H1 (cell line): ENCODE results near the gene PODXL.

DNA sequence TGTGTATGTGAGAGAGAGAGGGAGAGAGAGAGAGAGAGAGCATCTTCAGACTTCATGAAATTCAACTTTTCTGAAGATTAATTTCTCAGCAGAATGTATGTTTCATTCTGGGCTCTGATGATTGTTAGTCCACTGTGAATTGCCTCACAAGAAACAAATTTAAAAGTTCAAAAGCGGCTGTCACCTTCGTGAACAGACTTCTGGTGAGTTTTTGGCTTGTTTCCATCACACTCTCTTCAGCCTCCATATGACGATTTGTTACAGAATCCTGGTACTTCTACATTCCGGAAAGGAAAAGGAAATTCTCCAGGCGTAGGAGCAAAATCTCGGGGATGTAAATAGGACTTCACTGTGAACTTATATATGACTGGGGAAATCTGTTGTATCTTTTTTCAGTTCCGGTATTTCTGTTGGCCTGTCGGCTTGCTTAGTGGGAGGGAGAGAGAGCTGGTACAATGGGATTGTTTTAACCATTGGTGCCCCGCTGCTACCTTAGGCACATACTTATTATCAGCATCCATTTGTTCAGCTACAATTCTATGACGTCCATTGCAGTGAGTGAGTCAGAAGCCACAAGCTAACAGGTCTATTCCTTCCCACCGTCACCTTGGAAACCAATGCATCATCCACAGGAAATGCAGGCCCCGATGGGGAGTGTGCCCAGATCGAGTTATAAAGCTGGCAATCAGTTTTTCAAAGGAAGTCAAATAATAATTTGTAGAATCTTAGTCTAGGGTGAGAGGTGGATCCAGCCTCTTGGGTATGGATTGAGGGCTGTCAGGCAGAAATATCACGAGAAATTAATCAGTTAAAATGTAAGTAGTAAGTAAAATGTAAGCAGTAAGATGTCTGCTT is 92.1 kb upstream of the MKLN1 start:
- RRBS = no CpG with 5 or more reads among the region's 14 CpGs
CAGE:
- cytosol, long polyA plus RNA = no peak
- long polyA plus RNA = no peak
- nucleus, long polyA plus RNA = no peak

DNA sequence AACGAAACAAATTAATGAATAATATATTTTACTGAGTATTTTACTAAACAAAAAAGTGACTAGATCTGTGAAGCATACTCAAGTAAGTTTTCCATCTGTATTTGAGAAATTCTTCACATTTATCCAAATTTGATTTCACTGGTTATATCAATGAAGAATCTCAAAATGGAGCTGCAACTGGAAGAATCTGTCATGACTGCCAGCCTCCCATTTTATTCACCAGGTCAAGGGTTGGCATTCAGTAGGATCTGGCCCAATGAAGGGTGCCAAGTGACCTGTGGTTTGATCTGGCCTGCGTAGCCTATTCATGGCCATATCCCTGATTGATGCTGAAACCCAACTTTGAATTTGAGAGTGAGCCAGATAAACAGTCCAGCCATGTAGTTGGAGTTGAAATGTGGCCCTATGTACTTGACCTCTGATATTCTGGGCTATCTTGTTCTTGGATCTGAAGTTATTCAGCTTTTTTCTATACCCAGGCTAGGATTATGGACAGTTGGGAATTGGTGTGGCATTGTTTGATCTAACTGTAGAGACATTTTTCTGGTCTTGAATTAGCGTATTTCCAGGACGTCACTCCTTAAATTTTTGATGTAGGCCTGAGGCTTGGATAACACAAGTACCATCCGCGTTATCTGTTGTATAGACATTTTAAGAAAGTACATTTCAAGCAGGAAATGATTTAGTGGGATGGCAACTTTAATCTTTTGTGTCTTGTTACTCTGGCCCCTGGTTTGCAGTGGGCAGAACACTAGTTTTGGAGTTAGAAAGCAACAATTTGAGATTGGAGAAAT is 1.6 kb downstream of the MKLN1 start:
- RRBS = no CpG with 5 or more reads among the region's 6 CpGs
CAGE:
- cytosol, long polyA plus RNA = no peak
- long polyA plus RNA = no peak
- nucleus, long polyA plus RNA = no peak

DNA sequence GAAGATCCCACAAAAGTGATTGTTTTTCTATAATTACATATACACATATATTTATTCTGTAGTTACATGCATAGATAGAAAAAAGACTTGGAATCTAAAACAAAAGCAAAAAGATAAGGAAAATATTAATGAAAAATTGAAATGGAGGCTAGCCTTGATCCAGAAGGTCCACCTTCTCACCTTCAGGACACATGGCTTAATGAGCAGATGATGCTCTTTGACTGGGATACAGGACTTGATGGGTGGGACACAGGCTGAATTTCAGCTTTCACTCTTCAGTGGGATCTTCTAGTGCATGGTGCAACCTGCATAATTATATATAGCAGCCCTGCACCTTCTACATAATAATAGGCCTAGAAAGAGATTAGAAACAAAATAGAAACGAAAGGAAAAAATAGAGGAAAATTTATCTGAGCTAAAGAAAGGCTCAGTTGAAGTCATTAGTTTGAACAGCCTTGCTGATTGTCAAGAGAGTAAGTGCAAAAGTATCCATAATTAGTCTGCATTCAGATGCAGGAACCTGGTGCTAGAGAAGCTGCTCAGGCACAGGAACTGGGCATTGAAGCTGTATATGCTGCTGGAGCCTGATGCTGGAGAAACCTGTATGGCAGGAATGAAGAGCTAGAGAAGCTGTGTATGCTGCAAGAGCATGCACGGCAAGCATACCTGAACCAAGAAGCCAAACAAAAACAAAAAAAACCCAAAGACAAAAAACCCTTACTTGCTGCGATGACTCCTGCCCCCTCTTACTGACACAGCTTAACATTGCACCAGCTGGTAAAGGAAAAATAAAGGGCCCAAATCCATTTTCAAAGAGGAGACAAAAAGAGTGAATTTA is 19.3 kb downstream of the MKLN1 start:
- RRBS = no CpG with 5 or more reads among the region's 3 CpGs
CAGE:
- cytosol, long polyA plus RNA = no peak
- long polyA plus RNA = no peak
- nucleus, long polyA plus RNA = no peak

GRCh38 chr7:131489032-131490034 is 67.1 kb downstream of the PODXL start:
- RRBS = no CpG with 5 or more reads among the region's 6 CpGs
CAGE:
- cytosol, long polyA plus RNA = no peak
- long polyA plus RNA = no peak
- nucleus, long polyA plus RNA = no peak

DNA sequence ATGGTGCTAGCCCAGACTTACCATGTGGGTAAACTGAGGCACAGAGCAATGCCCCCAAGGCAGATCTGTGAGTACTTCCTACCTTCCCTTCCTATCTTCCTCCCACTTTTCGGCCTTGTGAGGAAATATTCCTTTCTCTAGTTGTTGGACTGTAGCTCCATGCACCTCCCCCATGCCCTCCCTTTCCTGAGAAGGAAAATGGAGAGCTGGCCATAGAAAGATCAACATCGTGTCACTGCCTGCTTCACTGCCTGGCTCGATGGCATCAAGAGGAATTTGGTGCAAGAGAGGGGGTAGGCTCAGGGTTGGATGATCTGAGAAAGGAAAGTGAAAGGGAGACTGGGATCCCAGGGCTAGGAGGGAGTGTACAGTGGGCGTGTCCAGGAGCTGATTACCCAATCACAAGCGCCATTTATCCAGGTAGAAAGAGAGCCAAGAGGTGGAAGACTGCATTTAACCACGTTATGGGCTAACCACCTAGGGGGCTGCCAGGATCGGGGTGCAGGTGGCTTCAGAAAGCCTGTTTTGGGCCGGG is 10.4 kb downstream of the PODXL start:
- RRBS = no CpG with 5 or more reads among the region's 8 CpGs
CAGE:
- cytosol, long polyA plus RNA = no peak
- long polyA plus RNA = no peak
- nucleus, long polyA plus RNA = no peak

GRCh38 chr7:131555706-131556710 is at the start of gene PODXL:
Gene PODXL (minus strand): TSS chr7:131556628.
- RRBS = 1% methylated on average over 17 of the region's 107 CpGs
CAGE:
- cytosol, long polyA plus RNA = start-site peak on the minus strand at chr7:131556443-131556657, 7,839 reads
- long polyA plus RNA = start-site peak on the minus strand at chr7:131556371-131556631, 3,076 and 3,183 reads in 2 replicates
- nucleus, long polyA plus RNA = start-site peak on the minus strand at chr7:131556533-131556631, 5,095 reads

DNA sequence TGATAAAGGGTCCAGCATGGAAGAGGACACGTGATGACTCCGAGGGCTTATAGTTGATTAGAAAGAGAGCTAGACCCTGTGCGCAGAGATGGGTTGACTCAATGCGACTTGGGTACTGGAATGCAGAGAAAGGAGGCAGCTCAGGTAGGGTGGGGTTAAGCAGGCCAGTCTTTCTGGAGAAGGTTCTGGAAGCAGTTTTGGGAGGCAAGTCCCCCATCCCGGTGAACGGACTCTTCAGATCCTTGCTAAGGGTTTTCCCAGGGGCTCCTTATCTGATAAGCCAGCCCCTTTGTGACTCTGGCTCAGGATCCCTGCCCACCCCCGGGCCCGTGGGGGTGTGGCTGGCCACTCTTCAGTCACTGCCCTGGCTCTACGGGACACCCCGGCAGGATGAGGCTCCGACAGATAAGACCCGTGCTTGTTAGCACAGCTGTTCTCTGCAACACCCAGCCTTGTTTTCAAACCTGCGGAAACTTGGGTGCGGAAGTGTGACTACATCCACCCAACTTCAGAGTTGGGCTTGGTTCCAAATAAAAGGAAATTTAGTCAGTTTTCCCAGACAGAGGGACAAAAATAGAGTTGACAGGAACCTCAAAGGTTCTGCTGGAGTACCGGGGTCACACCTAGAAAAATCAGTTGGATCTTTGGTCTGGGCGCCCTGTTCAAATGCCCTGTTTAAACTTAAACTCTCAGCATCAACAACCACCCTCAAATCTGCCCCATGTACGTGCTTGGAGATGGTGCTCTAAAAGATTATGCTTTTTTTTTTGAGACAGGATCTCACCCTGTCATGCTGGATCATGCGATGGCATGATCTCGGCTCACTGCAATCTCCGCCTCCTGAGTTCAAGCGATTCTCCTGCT is 66.8 kb upstream of the PODXL start:
- RRBS = 87% methylated on average over 6 of the region's 21 CpGs
CAGE:
- cytosol, long polyA plus RNA = no peak
- long polyA plus RNA = no peak
- nucleus, long polyA plus RNA = no peak

DNA sequence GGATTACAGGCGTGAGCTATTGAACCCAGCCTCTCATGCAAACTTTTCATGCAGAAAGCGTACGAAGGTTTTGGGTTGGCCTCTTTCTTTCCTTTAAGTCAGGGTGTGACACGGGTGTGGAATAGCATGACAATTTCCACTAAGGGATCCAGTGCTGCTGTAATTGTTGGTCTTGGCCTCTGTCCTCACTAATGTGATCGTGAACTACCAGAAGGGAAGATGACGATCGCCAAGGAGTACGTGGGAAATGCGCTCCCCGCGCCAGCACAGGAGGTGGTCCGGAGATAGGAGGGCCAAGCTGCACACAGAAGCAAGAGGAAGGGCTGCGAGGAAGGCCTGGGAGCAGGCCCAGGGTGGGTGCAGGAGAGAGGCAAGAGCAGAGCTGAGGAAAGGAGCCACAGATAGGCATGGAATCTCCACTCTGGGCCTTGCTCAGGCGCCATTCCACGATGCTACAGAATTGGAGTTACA is 79.7 kb upstream of the PODXL start:
- RRBS = no CpG with 5 or more reads among the region's 15 CpGs
CAGE:
- cytosol, long polyA plus RNA = no peak
- long polyA plus RNA = no peak
- nucleus, long polyA plus RNA = no peak

DNA sequence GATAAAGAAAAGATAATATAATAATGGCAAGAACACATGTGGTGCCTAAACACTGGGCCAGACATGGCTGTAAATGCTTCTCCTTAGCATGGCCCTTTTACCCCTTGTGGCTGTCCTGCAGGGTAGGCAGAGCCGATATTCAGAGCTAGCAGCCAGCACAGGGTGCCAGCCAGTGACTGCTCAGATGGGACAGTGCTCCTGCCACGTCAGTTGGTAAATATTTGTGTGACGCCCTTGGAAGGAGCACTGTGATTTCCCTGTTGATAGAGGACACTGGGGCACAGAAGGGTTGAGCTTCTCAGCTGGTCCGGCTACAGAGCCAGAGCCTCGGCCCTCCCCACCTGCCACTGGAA is 351.1 kb downstream of the PLXNA4 start:
- RRBS = no CpG with 5 or more reads among the region's 5 CpGs
CAGE:
- cytosol, long polyA plus RNA = no peak
- long polyA plus RNA = no peak
- nucleus, long polyA plus RNA = no peak

- RRBS = no CpG with 5 or more reads among the region's 10 CpGs
CAGE:
- cytosol, long polyA plus RNA = no peak
- long polyA plus RNA = no peak
- nucleus, long polyA plus RNA = no peak
Measured at GRCh38 chr7:132393689-132394355, 182.4 kb downstream of the PLXNA4 start.

GRCh38 chr7:132434123-132434562 is 142.1 kb downstream of the PLXNA4 start:
- RRBS = no CpG with 5 or more reads among the region's 4 CpGs
CAGE:
- cytosol, long polyA plus RNA = no peak
- long polyA plus RNA = no peak
- nucleus, long polyA plus RNA = no peak

DNA sequence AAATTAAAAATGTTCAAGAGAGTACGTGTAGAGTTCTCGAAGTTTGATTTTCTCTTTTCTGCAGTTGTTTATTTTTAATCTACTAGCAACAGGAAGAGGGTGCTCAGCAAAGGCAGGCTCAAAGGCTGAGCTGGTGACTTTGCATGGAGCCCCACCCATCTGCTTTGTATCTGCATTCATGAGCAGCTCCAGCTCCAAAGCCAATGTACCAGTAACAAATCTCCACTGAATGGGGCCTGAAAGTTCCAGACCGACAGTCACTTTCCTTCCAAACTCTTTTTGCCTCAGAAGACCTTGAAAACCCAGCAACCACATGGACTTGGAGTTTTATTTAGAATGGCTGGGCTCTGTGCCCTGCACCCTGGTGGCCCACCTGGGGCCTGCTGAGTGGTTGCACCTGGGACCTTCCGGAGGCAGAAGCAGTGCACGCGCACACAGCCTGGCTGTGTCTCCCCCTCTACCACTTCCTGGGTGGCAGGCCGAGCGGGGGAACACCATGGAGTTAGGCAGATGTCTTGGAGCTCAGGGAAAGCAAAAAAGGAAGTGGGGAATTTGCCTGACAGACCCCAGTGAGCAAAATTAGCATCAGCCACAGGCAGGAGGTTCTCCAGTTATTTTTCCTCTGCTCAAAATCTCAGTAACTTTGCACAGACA is 195.1 kb upstream of the PLXNA4 start:
- RRBS = no CpG with 5 or more reads among the region's 8 CpGs
CAGE:
- cytosol, long polyA plus RNA = no peak
- long polyA plus RNA = no peak
- nucleus, long polyA plus RNA = no peak

DNA sequence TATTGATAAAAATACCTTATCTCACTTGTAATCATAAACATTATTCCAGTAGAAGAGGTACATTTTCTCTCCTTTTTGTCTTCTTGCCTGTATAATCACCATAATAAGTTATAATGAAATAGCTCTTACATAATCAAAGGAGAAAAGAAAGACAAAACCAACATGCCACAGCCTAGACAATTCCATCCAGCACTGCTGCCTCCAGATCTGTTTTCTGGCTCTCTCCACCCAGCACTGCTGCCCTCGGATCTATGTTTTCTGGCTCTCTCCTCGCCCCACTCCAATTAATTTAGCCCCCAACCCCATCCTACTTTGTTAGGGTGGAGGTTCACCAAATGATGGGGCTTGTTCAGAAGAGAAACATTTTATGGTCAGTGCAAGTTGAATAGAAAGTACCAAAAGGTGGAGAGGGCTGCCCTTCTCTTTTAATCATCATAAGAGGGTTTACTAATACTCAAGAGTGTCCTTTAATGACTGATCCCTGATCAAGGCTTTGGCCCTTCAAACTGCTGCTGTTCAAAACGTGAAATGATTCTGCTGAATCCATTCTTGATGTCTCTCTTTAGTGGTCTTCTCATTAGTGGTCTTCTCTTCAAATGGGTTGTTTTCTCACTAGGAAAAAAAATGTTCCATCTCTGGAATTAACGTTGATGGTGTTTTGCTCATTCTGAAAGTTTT is 208.8 kb upstream of the PLXNA4 start:
- RRBS = no CpG with 5 or more reads among the region's 4 CpGs
CAGE:
- cytosol, long polyA plus RNA = no peak
- long polyA plus RNA = no peak
- nucleus, long polyA plus RNA = no peak

DNA sequence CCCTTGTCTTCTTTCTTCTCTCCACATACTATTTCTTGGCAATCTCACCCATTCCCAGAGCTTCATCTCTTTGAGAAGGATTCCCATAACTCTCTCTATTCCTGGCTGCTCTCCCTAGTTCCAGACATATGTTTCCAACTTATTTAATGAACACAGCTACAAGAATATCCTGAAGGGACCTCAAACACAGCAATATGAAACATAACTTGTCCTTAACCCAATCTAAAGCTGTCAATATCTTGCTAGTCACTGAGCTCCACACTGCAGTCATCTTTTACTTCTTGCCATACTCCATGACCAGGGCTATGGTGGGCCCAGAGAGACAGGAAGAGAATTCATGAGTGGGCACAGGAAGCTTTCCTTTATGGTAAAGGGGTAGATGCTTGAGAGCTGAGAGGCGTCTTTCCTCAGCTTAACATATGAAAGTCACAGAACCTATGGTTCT is 152.4 kb downstream of the CHCHD3 start:
- RRBS = no CpG with 5 or more reads among the region's 1 CpG
CAGE:
- cytosol, long polyA plus RNA = no peak
- long polyA plus RNA = no peak
- nucleus, long polyA plus RNA = no peak

- RRBS = no CpG with 5 or more reads among the region's 13 CpGs
CAGE:
- cytosol, long polyA plus RNA = no peak
- long polyA plus RNA = no peak
- nucleus, long polyA plus RNA = no peak
Measured at GRCh38 chr7:133035670-133036128, 46.2 kb downstream of the CHCHD3 start.

DNA sequence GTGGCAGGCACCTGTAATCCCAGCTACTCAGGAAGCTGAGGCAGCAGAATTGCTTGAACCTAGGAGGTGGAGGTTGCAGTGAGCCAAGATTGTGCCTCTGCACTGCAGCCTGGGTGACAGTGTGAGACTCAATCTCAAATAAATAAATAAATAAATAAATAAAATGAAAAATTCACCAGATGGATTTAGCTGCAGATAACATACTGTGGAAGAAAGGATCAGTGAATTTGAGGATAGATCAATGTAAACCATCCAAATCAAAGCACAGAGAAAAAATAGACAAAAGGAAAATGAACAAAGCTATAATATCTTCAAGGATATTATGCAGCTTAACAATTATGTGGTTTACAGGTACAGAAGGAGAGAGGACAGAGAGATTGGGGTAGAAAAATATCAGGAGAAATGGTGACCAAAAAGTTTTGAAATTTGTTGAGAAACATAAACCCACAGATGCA is 124.4 kb downstream of the EXOC4 start:
CAGE:
- cytosol, long polyA plus RNA = no peak
- long polyA plus RNA = no peak
- nucleus, long polyA plus RNA = no peak

- RRBS = no CpG with 5 or more reads among the region's 6 CpGs
CAGE:
- cytosol, long polyA plus RNA = no peak
- long polyA plus RNA = no peak
- nucleus, long polyA plus RNA = no peak
Measured at GRCh38 chr7:134510532-134511061, 16.8 kb upstream of the AKR1B10 start.

DNA sequence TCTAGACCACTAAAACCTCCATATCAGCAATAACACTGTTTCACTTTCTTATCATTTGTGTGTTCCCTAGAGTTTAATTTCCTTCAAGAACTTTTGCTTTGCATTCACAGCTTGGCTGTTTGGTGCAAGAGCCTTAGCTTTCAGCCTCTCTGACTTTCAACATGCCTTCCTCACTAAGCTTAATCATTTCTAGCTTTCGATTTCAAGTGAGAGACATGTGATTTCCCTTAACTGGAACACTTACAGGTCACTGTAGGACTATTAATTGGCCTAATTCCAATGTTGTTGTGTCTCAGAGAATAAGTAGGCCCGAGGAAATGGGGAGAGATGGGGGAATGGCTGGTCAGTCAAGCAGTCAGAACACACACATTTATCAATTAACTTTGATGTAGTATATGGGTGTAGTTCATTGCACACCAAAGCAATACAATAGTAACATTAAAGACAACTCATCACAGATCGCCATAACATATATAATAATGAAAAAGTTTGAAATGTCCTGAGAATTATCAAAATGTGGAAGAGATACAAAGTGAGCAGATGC is 10.6 kb upstream of the BPGM start:
- RRBS = no CpG with 5 or more reads among the region's 3 CpGs
CAGE:
- cytosol, long polyA plus RNA = no peak
- long polyA plus RNA = no peak
- nucleus, long polyA plus RNA = no peak

- RRBS = no CpG with 5 or more reads among the region's 3 CpGs
CAGE:
- cytosol, long polyA plus RNA = no peak
- long polyA plus RNA = no peak
- nucleus, long polyA plus RNA = no peak
Measured at GRCh38 chr7:134669413-134669759, 22.7 kb downstream of the BPGM start.

- RRBS = no CpG with 5 or more reads among the region's 7 CpGs
CAGE:
- cytosol, long polyA plus RNA = no peak
- long polyA plus RNA = no peak
- nucleus, long polyA plus RNA = no peak
Measured at GRCh38 chr7:134691920-134692506, 45.4 kb downstream of the BPGM start.